ENCODE measurements around a stretch of chr6.

GRCh38 chr6:7532818-7533248, 8.6 kb upstream of the DSP start:
- PRO-cap, result no peak

DNA sequence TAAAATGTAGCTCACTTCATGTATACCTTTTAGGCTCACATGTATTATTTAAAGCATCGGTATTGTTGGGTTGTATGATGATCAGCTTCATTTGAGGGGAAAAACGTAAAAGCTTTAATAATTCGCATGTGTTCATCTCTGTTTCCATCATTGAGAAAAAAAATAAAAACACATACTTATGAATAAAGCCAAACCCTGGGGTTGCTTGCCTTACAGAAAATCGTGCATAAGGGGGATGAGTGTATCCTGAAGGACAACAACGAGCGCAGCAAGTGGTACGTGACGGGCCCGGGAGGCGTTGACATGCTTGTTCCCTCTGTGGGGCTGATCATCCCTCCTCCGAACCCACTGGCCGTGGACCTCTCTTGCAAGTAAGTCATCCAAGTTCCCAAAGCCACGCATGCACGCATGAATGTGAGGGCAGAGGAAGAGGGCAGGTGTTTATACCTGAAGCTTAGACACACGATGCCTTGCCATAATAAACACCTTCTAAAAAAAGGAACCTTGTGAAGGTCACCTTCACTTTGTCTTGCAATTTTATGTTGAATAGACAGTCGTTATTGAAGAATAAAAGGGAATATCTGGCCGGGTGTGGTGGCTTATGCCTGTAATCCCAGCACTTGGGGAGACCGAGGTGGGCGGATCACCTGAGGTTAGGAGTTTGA, 20.9 kb upstream of the SNRNP48 start:
- PRO-cap, result no peak

GRCh38 chr6:7974876-7975621, 64.5 kb upstream of the TXNDC5 start:
- PRO-cap, result no peak

DNA sequence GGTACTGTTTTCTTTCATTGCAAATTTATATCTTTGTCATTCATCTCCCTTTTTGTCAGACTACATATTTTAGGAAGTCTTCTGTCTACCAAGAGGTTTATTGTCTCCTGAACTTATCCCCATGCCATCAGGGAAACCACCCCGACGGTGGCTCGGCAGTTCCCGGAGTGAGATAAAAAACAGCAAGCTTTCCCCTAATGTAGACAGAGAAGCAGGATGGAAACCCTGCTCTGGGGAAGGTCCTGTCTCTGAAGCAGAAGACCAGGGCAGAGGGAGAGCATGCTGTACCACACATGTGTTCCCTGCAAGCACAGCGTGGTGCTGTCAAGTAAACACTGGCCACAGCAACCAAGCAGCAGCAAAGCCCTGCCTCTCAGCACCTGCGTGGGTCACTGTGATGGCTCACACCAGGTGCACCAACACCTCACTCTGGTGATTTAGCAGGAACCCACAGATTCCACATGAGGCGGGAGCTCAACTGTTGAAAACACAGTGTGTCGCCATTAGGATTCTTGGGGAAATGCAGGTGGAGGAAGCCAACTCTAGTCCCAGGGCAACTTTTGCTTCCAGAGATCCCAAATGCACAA, 65.1 kb upstream of the TXNDC5 start:
- PRO-cap, result no peak

- PRO-cap, result no peak
Observed at GRCh38 chr6:7996536-7996986, 67.6 kb downstream of the BLOC1S5 start.

- PRO-cap, result no peak
Observed at GRCh38 chr6:8064870-8065416, 754 bp upstream of the BLOC1S5 start.

DNA sequence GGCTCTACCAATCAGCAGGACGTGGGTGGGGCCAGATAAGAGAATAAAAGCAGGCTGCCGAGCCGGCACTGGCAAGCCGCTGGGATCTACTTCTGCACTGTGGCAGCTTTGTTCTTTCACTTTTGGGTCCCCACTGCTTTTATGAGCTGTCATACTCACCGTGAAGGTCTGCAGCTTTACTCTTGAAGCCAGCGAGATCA, 62.7 kb upstream of the EEF1E1 start:
- PRO-cap, result no peak

- PRO-cap, result no peak
Observed at GRCh38 chr6:8676665-8676983, 241.3 kb upstream of the SLC35B3 start.

GRCh38 chr6:9971632-9971917, 443.3 kb downstream of the TFAP2A start:
- PRO-cap, result no peak

- PRO-cap, result no peak
Observed at GRCh38 chr6:10419914-10420447, 5.1 kb upstream of the TFAP2A start.

DNA sequence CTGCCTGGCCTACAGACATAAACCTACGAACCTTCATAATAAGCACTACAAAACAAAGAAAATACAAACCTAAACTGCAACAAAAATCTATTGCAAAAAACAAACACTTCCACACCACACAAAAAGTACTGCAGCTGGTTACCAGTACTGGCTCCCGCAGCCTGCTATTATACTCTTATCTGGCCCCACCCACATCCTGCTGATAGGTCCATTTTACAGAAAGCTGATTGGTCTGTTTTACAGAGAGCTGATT, 39.4 kb upstream of the GCNT2 start:
- PRO-cap, result no peak

GRCh38 chr6:10485775-10486240, 35.3 kb upstream of the GCNT2 start:
- PRO-cap, result no peak

GRCh38 chr6:10522734-10523588, 1.8 kb downstream of the GCNT2 start:
- PRO-cap, result no peak

GRCh38 chr6:10770801-10771261, 23.2 kb downstream of the TMEM14B start:
- PRO-cap, result no peak

DNA sequence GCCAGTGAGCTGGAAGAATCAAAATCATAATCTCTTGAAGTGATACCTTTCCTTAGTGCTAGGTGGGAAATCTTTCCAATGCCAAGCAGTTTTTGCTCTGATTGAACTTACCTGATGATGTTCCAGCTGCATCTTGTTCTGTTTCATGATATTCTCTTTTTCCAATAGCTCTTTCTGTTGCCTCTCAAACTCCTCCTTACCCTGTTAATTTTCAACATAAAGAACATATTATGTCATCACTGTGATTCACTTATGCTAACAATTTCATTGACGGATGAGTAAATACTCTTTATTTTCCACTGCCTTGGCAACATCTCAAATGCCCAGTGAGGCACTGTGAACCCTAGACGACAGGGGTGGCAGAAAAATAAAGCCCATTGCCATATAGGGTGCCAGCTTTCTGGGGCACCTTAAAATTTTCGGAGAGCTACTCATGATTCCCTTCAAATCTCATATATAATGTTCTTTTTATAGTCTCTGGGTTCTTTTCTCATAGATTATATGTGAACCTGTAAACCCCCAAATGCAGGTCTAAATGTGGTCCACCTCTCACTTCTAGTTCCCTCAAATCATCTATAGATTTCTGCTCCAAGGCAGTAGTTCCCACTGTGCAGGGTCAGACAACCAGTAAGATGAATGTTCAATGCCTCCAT, 44.2 kb downstream of the NEDD9 start:
- PRO-cap, result no peak

DNA sequence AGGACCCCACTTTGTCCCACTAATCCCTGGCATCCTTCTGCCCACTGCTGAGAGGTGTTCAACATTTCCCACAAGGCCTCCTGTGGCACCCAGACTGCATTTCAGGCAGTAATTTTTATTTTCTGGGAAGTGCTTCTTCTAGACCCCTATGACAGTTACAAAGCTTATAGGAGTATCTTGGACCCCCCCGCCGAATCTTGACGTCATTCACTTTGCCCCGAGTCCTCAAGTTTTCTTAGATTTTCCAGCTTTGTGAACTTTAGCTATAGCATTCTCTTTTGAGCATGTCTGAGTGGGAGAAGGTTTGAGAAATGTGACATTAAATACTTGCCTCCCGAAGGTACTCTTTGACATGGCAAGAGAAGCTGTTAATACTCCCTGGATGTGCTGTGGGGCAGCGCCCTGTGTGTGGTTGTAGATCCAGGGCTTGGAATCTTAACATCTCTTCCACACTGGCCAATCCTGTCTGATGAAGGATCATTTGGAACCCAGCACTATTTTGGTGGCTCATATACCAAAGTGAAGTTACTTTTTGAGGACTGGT, 12.3 kb downstream of the NEDD9 start:
- PRO-cap, result no peak

GRCh38 chr6:11354053-11354706, 121.7 kb upstream of the NEDD9 start:
- PRO-cap, result no peak

DNA sequence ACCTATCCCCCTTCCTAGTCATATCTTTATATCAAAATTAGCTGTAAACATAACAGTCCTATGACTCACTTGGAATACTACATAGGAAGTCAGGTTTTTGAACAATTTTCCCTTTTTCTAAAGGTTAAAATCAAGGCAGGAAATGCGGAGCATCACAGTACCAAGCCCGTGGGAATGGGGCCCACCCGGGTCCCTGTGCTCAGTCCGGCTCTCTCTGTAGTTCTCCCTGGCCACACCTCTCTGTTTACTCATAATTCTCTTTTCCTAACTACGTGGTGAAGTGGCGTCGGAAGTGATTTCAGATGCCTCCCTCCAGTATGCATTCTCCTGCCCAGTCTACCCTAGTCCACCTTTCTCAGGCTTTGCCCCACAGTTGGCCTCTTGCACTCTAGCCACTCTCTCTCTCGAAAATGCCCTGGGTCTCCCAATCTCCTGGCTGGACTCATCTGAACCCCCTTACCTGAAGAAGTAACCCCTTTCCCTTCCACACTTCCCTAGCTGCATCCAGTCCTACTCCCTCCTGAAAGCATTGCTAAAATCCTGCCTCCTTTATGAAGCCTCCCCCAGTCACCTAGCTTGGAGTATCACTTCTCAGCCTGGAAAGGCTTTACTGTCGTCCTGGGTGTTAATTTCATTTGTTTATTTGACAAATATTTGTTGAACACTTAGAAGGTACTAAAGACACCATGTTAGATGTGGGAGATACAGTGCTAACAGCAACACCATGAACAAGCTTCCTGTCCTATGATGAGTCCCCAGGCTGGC, 109.5 kb upstream of the TMEM170B start:
- PRO-cap, result no peak

DNA sequence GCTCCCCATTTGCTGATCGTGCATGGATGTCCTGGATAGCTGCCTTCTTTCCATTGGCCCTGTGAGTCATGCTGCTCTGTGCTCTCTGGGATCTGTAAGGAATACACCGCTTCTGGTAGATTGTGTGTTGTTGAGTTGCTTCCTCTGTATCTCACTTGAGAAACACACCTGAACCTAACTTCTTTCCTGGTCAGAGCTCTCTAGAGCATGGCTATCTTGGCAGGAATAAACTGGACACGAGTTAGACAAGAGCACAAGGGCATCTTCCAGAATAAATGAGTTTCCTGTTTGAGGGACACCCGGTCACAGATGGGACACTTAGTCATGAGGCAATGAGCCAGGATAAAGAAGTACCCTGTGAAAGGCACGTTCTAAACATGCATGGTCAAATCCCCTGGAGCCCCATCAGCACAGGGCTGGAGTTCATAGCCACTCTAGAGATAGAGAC, 99.6 kb upstream of the TMEM170B start:
- PRO-cap, result no peak

DNA sequence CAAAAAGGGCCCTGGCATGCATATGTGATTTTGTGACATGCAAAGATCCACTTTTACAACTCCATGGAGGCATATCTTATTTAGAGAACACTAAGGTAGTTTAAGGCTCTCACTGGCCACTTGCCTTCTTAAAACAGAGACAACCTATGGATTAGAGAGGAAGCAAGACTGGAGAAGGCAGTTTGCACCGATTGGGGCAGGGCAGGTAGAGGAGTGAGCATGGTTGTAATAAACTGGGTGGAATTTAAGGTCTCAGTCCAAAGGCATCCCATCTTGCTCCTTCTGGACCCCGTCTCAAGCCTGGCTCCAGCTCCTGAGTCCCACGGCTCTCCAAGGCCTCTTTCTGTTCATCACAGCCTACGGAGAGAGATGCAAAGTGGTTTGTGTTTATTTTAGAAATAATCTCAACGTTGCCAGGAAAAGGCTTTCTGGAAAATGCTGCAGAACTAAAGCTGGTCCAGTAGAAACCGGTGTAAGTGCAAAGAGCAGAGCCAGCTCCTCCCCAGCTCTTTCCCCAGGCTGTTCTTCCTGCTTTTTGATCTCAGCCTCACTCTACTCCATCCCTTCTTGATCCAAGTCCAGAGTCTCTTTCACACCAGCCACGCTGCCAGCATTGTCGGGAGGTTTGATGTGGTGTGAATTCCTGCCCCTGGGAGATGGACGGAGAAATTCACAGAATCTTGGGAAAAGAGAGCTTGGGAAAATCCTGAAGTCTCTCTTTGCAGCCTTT, 69.7 kb downstream of the TMEM170B start:
- PRO-cap, result no peak

Measured in neutrophil (primary cell).